HCT116 (cell line): ENCODE data around the genes ABCB4, STEAP2 and PTTG1IP2.

GRCh38 chr7:87199895-87200551, 19.5 kb downstream of the TMEM243 start:
- RRBS: no CpG with 5 or more reads among the region's 7 CpGs

GRCh38 chr7:87475323-87476633, at the start of gene ABCB4:
Gene ABCB4 (minus strand): TSS chr7:87475680.
- RRBS: 89% methylated on average over 6 of the region's 92 CpGs

GRCh38 chr7:87713071-87713564, 84.9 kb downstream of the RUNDC3B start:
- RRBS: no CpG with 5 or more reads among the region's 2 CpGs

DNA sequence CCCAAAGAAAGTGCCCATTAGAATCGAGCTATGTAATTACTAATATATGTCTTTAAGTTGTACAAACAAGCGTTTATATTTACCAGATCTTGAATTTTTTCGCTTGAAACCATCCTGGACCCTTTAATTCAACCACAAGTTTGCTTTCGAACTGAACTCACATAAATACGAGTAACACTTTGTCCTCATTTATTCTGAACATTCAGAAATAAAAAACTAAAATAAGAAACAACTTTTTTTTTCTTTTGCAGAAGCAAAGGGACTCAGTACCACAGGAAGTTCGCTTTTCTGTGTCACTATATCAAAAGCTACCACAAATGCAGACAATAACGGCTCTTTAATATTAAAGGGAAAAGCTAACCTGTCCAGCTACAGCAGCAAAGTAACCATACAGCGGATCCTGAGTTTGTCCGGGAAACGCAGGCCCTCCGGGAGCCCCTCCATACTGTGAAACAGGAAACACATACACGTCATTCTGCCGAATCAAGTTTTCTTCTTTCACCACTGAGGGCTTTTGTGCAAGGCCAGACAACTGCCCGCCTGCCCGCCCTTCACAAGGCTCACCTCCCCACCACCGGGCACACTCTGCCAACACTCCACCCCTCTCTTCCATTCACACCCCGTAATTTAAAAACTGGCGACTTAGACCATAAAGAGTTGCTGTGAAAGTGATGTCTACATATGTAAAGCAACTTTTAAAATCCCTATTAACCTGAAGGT, 1.2 kb downstream of the SRI start:
- RRBS: no CpG with 5 or more reads among the region's 18 CpGs

DNA sequence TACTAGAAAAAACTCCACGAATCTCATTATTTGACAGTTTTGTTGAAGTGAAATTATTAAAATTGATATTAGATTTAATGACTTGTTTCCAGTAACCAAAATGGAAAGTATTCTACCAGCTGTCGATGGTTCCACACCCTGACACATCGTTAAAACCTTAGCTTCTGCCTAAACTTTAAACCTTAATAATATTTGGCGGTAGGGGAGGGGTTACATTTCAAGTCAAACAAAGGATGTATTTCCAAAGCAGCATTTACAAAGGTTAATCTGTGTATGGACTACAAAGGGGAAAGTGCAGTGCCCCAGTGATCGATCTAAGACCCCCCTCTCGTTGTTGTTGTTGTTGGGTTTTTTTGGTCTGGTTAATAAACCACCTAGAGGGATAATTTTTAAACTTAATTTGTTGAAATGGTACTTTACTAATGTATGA, 1.1 kb upstream of the STEAP2 start:
- RRBS: no CpG with 5 or more reads among the region's 6 CpGs

DNA sequence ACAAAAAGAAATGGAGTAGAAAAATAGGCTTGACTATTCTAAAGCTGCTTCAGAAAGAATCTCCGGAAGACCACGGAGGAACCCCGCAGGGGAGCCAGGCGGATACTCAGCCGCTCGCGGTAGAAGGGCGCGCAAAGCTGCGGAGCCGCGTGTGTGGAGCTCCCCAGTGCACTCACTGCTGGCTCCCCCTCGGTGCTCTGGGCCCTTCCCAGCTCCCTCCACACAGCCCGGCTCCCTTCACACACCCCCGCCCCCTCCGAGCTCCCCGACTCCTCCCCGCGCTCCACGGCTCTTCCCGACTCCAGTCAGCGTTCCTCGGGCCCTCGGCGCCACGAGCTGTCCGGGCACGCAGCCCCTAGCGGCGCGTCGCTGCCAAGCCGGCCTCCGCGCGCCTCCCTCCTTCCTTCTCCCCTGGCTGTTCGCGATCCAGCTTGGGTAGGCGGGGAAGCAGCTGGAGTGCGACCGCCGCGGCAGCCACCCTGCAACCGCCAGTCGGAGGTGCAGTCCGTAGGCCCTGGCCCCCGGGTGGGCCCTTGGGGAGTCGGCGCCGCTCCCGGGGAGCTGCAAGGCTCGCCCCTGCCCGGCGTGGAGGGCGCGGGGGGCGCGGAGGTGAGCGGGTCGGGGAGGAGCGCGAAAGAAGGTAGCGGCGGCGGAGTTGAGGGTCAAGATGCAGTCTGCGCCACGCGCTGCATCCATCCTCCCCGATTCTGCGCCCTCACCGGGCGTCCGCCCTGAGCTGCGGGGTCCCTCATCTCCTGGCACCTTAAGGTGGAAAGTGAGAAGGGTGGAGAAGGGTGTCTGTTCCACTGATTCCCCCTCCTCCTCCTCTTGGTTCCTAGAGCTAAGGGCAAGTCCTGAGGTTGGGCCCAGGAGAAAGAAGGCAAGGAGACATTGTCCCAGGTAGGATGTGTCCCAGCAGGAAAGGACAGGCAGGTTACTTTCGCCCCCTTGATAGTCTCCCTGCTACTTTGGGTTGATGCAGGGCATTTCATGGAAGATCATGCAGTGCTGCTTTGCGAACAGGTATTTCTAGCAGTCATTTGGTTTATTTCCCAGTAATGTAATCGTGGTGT, at the start of gene STEAP2:
Gene STEAP2, plus strand, starts transcription at position 304 of the 1,073 bp plus-strand sequence.
- RRBS: 1% methylated on average over 12 of the region's 77 CpGs

DNA sequence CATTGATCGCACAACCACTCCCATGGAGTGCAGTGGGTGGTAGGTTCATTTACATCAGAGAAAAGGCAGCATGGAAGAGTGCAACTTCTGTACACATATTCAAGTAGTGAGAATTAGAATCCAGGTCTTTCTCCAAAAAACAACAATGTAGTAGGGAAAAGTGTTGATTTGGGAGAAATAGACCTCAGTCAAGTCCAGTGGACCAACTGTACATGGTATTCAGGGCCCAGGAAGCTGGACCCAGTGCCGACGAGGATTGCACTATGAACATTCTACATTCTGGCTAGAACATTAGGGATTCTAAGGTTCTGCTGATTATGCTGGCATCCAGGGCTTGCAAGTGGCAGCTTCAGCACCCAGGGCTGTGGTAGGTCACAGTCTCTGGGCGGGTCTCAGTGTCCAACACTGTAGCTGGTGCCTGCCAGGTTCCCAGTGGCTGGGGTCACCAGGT, at the start of gene PTTG1IP2:
Gene PTTG1IP2, plus strand, starts transcription at position 314 of the 451 bp plus-strand sequence.
- RRBS: no CpG with 5 or more reads among the region's 4 CpGs

GRCh38 chr7:90709117-90710233, 113.4 kb downstream of the CDK14 start:
- RRBS: no CpG with 5 or more reads among the region's 11 CpGs

- RRBS: no CpG with 5 or more reads among the region's 6 CpGs
These were observed 123.0 kb downstream of the CDK14 start for GRCh38 chr7:90718938-90719762.

DNA sequence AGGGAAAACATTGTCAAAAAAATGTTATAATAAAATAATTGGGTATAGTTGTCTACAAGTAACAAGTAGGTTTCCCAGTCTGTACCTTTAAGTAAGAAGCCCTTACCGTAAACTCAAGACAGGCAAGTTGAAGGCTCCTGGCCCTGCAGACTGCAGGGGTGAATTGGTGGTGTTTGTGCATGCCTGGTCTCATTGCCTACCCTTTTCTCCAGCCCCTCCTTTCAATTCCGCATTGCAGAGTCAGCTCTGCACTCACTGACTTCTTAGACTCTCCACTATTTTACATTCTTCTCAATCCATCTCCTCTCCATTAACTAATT, 135.7 kb upstream of the FZD1 start:
- RRBS: no CpG with 5 or more reads among the region's 2 CpGs

GRCh38 chr7:91300005-91300716, 35.9 kb downstream of the FZD1 start:
- RRBS: no CpG with 5 or more reads among the region's 5 CpGs

DNA sequence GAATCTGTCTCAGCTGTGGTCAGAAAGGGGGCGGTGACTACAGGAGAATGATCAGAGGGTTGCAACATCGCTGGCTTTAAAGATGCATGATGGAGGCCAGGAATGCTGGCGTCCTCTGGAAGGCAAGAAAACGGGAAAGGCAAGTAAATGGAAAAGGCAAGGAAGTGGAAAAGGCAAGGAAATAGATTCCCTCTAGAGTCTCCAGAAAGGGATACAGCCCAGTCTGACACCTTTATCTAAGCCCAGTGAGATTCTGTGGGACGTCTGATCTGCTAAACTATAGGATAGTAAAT, 47.0 kb downstream of the FZD1 start:
- RRBS: no CpG with 5 or more reads among the region's 5 CpGs

DNA sequence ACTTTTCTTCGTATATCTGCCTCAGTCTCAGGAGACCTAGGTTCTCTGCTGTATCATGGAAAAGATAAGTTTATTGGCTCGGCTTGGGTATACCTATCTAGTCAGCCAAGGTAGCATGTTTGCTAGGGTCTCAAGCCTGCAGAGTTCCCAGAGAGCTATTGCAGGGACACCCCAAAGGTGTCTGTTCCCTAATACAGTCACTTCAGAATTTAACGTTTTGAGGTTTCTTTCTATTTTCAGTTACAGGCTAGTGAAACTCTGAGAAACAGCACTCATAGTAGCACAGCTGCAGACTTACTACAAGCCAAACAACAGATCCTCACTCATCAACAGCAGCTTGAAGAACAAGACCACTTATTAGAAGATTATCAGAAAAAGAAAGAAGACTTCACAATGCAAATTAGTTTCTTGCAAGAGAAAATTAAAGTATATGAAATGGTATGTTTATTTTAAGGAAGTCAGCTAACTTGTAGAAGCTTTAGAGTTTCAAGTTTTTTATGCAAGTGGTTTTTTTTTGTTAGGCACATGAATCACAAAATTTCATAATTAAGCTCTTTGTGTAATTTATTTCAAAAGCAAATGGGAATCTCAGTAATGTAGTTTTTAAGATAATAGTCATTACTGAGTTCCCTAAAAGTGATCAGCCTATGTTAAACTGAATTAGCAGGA, 54.8 kb downstream of the AKAP9 start:
- RRBS: no CpG with 5 or more reads among the region's 3 CpGs

DNA sequence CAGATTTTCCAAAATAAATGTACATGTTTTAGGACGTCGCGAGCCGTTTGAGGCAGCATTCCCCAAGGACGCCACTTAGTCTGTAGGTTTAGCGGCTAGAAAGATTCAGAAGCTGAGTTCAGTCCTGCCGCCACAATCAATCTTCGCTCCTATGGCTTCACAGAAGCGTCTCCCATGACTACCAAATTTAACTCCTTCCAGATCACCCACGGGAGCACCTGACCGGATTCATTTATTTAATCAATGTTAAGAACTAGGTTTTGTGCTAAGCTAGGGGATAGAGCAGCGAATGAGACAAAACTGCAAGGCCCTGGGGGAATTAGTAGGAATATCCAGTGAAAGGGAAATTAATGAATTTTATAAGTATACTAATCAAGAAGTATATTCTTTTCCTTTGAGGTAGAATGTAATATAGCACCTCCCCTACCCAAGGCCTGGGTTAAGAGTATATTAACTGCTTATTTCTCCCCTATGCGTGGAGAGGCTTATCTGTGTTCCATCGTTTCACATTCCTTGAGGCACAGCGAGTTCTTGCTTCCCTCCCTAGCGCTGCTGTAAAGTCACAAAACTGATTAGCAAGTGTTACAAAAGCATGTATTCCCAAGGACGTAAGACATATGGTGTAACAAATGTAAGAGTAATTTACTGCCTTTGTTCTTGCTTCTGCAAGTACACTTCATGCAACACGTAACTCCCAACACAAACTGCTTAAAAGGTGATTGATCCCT, 1.0 kb upstream of the CYP51A1 start:
- RRBS: no CpG with 5 or more reads among the region's 18 CpGs

GRCh38 chr7:92244674-92245174, 990 bp downstream of the KRIT1 start:
- RRBS: no CpG with 5 or more reads among the region's 4 CpGs

GRCh38 chr7:92348374-92349551, 98.5 kb upstream of the GATAD1 start:
- RRBS: no CpG with 5 or more reads among the region's 15 CpGs

- RRBS: no CpG with 5 or more reads among the region's 5 CpGs
These were observed 13.6 kb downstream of the GATAD1 start for GRCh38 chr7:92460829-92461314.

DNA sequence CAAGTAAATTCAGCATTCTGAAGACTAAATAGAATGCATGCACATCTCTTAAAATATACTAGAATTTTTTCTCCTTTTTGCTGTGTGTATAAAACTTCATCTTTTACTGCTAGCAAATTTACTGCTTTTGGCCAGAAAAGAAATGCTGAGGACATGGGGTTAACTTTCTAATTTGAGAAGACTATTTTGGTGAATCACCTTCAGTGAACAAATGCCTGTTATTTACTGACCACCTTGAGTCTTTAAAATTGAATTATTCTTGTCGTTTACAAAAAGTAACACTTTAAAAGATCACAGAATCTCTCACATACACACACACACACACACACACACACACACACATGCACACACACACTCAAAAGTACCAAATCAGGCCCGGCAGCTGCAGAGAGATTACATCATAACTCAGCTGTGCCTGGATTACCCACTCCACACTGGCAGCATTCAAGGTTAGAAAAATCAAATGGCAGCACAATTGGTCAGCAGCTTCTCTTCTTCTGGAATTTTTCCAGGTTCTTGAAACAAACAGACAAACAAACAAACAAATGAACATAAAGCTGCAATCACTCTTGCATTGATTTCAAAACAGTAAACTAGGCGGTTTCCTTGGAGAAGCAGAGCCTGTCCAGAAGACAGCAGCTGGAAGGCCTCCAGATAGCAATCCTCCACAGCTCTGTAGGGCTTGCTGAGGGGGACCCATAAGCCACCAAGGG, 24.4 kb upstream of the FAM133B start:
- RRBS: no CpG with 5 or more reads among the region's 3 CpGs

- RRBS: no CpG with 5 or more reads among the region's 4 CpGs
These were observed 69.9 kb downstream of the CDK6 start for GRCh38 chr7:92766401-92766976.

DNA sequence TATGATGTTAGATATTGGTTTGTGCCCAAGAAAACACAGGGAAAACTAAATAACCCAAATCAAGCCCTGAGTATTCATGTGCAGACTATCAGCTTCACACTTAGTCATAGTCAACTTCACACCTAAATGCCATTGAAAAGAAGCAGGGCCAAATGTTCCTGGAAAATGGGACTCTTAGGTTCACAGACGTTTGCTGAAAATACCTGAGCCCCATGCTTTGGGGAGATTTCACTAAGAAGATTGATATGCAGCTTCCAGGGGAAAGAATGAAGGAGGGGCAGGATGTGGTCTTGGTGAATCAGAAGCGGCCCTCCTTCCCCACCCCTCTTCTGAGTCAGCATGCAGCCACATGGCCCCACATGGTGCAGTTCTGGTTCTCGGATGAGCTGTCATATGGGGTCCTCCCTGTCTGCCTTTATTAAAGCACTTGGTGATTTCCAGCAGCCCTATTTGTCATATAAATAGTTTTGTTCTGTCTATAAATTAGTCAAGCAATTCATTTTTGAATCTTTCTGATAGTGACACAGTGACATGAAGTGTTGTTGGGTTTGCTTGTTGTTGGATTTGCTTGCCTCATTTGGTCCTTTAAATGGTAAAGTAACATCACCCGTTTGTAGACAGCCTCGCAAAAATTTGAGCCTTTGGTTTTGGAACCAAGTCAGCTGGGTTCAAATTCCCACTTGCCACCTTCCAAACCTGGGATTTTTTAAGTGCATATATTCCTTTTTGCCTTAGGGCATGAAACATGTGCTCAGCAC, 68.0 kb upstream of the CDK6 start:
- RRBS: no CpG with 5 or more reads among the region's 5 CpGs